ENCODE results near the gene METTL8.

- PRO-cap, result no peak
- RAMPAGE, long total RNA, result no peak
These were observed 4.8 kb downstream of the TLK1 start for GRCh38 chr2:171155765-171156325.

DNA sequence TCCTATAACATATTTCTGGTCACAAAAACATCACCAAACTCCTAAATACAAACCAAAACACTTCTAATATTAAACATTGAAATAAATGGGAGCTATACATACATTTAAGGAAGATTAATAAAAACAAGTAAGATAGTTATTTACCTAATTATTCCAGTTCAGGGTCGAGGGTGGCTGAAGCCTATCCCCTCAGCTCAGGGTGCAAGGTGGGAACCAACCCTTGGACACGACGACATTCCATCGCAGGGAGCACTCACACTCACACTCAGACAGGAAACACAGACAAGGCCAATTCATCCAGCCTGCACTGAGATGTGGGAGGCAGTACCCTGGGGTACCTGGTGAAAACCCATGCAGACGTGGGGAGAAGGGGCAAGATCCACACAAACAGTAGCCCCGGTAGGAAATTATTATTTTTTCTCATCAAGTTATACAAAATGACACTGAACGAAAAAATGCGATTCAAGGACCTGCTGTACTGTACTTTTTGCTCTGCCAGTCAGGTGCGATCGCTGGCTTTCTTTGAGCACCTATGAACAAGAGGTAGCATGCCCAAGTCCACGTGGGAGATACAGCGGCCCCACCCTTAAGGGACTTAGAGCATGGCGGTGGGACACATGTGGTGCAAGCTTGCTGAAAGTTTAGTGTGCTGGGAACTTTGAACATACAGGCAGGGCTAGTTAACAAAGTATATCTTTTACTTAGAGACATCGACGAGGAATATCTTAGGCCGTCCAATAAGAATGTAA lies 734 bp downstream of the METTL8 start:
- PRO-cap, result no peak
- RAMPAGE, long total RNA, result no peak

GRCh38 chr2:171433631-171434400 lies at the start of gene METTL8:
Gene METTL8 (minus strand): TSS chr2:171433990.
- PRO-cap, result bidirectional peak, plus-strand start at chr2:171434328, minus-strand start at chr2:171433990
- RAMPAGE, long total RNA, result start-site peak on the minus strand at chr2:171433978-171434110, 544 reads; start-site peak on the plus strand at chr2:171434194-171434246, 69 reads

DNA sequence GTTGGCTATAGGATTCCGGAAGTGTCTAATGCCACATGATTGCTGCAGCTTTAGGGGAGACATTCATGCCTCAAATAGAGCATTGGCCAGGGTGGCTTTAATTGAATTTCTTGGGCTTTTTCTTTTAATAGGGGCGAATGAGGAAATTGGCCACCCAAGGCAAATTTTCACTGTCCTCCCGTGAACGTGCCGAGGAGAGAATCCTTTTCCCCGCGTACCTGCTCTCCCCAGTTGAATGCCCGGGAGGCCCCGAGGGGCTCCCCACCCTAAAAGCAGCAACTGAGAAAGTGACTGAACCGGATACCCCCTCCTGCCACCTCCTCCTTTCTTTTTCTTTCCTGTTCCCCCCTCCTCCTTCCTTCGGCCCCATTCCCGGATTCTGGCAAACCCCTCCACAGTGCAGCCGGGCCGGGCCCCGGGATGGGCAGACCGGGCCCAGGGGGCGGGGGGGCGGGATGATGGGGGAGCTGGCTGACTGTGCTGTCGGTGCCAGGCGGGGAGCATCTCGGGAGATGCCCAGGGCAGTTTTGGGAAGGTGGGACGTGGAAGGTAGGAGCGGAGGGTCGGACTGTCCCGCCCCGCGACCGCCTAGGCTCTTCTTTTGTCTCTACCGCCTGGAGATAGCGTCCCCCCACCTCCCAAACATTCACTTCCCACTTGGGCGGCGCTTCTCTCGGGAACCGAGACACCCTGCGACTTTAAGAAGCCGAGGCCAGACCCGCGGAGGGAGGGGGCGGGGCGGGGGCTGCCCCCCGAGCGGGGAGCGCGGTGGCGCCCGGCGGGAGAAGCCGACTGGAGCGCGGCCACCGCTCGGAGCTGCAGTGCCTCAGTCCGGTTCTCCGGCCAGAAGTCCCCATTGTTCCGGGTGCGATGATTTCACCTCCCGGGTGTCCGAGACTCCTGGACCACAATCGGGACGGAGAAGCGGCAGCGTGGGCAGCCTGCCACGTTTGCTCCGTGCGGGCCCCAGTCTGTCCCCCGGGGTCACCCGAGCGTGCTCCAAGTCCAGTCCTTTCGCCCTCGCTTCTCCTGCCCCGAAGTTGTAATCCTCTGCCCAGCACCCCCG lies 8.2 kb downstream of the DLX2 start:
- PRO-cap, result bidirectional peak, plus-strand start at position 762 of the sequence, minus-strand start at position 673 of the sequence
- RAMPAGE, long total RNA, result no peak

- PRO-cap, result no peak
- RAMPAGE, long total RNA, result no peak
These were observed 112.3 kb upstream of the ITGA6 start for GRCh38 chr2:172315057-172315434.

GRCh38 chr2:172357279-172357839 lies 70.0 kb upstream of the ITGA6 start:
- PRO-cap, result no peak
- RAMPAGE, long total RNA, result no peak

DNA sequence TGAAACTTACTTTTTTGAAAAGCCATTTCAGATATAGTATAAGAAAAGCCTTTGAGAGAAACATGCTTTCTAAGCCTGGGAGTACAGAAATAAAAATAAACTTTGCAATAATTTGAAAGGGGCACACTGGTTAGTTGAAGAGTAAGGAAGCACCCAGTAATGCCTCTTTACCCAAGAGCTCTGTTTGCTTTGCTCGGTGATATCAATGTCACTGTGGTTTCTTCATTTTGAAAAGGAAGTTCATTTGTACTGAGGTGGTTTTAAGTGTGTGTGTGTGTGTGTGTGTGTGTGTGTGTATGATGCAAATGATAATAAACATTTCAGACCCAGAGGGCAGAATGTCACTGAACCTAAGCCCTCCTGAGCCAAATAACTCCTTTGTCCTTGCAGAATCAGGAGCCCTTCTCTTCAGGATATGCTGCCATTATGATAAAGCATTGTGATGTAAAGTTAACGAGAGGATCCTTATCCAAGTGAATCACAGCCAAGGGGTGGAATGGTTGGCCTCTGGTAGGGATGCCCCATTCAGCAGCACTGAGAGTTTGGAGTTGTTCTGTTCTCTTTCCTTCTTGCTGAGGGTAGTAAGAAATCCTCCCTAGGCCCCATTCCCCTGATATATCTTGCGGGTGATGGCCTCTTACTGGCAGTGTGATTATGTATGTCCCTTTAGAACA lies 7.5 kb downstream of the ITGA6 start:
- PRO-cap, result no peak
- RAMPAGE, long total RNA, result no peak

DNA sequence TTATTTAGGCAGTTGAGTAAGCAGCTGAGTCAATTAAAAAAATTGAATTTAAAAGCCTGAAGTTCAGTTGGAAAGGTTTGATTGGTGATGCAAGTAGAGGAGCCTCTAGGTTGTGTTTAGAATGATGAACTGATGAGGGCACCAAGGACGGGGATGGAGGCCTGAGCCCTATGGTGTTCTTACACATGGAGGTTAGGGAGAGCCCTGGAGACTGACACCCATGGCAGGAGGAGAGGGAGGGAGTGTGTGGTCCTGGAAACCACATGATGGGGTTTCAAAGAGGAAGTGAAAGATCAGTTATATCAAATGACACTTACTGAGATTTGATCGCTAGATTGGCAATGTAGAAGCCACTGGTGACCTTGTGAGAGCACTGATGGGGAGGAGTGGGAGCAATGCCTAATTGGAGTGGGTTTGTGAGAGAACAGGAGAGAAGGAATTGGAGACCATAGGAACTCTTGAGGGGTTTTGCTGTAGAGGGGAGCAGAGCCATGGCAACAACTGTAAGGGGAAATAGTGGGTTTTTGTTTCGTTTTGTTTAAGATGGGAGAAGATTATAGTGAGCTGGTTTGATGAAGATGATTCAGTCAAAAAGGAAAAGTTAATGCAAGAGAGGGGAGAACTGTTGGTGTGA lies 10.3 kb downstream of the ITGA6 start:
- PRO-cap, result no peak
- RAMPAGE, long total RNA, result no peak

DNA sequence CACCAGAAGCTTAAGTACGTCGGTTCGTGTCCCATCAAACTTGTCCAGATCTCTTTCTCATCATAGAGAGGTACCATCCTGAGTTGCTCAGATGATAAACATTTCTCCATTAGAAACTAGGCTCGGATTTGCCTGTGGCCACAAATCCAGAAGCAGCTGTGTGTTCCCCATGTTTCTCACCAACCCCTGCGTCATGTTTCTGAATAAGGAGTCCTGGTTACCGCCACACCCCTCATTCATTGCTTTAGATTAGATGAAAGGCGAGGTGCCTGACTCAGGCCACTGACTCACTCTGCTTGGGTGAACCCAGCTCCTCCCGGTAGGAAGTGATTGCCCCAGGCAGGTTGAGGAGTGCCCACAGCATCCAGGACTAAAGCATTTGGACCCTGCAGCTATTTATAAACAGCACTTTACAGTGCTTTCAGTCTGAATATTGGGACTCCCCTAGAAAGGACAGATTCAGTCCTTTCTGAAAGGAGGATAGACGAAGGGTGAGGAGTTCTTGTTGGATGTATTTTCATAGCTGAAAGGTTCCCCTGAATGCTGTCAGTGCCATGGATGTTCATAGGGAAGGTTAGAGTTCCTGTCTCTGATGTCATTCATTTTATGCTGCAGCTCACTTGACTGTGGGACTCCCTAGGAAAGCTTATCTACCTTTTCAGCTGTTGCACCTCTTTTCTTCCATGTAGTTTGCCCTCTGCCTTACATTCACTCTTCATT lies 14.7 kb downstream of the ITGA6 start:
- PRO-cap, result no peak
- RAMPAGE, long total RNA, result no peak

GRCh38 chr2:172484483-172485342 lies 57.3 kb downstream of the ITGA6 start:
- PRO-cap, result no peak
- RAMPAGE, long total RNA, result no peak

- PRO-cap, result no peak
- RAMPAGE, long total RNA, result no peak
These were observed 63.6 kb downstream of the ITGA6 start for GRCh38 chr2:172490754-172491542.

DNA sequence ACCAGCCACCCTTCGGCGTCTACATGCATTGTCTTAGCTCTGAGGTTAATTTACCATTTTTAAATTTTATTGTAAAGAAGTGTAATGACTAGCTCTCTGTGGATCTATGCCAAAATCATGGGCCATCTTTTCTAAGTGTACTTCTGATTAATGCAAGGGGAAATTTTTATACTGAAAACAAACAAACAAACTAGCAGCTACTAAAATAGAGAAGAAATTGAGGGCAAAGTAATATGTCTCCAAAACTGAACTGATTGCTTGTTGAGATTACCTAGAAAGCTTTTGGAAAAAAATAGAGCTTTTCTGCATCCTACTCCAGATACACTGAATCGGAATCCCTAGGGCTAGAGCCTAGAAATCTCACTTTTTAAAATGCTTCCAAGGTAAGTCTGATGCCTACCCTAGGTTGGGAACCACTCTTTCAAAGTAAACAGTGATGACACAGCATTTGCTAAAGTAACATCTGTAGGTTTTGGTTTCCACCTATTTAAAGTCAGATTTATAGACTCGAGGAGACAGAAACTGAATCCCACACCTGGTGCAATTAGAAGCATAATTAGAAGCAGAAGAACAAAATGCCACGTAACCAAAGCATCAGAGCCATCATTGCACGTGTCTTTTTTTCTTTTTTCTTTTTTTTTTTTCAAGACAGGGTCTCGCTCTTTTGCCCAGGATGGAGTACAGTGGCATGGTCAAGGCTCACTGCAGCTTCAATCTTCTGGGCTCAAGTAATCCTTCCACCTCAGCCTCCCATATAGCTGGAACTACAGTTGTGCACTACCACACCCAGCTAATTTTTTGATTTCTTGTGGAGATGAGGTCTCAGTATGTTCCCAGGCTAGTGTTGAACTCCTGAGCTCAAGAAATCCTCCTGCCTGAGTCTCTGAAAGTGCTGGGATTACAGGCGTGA lies 40.8 kb downstream of the PDK1 start:
- PRO-cap, result no peak
- RAMPAGE, long total RNA, result no peak

DNA sequence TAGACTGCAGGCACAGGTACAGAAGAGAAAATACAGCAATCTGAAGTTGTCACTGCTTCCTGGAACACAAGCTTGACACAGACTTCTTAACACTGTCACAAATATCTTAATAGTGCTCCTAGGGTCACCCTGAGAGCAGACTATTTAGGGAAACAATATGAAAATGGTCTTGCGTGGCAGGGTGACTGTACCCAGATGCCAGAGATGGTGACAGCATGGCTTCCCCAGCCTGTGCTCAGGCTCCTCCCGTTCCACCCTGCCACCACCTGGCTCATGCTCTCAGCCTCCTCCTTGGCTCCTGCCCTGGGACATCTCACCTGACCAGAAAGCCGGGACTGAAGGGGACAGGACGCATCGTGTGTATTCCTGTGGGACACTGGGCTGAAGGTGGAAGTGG lies 111.5 kb downstream of the RAPGEF4 start:
- PRO-cap, result no peak
- RAMPAGE, long total RNA, result no peak

GRCh38 chr2:173043428-173044017 lies 32.1 kb upstream of the MAP3K20 start:
- PRO-cap, result no peak
- RAMPAGE, long total RNA, result no peak

- PRO-cap, result no peak
- RAMPAGE, long total RNA, result no peak
These were observed 31.6 kb upstream of the MAP3K20 start for GRCh38 chr2:173044018-173044535.

DNA sequence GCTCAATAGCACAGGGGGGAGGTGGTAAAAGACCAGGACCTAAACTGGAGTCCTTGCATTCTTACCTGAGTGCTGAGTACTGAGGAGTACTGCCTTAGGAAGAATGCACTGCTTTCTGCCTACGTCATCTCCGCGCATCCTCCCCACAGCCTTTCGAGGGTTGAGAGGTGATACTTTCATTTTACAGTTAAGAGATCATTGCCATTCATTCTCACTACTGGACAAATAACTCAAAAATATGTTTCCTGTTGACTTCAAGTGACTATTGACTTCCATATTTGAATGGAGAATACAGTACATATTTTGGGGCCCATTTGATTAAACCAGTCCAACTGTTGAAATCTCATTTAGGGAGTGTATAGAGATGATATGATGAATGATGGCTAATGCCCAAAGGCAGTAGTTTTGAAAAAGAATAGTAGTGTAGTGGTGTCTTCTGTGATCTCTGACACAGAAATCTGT lies 74.0 kb downstream of the MAP3K20 start:
- PRO-cap, result no peak
- RAMPAGE, long total RNA, result no peak

DNA sequence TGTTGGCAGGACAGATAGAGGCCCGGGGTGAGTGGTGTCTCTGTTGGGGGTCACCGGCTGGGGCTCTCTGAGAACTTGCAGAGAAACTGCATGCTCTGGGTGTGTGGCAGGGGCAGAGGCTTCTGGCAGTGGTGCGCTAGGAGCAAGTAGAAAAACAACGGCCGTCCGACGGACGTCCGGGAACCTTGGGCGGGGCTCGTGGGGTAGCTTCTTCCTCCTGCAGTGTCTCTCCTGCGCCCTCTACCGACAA lies 94.4 kb downstream of the CDCA7 start:
- PRO-cap, result unidirectional peak, minus-strand start at position 124 of the sequence
- RAMPAGE, long total RNA, result no peak

DNA sequence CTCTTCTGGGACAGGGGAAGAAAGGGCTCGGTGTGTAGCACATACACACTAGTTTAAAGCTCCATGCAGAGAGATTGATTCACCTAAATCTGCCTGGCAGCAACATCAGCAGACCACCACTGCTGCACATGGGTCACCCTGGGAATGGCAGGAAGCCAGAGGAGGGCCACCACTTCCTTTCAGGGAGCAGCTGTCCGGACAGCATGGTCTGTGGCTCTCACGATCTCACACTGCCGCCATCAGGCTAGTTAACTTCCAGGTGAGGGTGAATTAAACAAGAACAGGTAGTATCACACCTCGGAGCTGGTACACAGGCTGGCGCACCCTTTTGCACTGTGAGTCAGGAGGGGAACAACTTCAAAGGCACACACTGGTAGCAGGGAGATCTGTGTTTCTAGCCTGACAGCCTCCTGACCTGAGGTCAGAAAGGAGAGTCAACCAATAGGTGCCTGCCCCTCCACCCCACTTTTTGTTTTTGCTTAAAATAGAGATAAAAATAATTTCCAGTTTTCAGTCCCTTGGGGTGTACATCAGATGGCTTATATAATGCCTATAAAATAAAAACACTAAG lies 108.5 kb downstream of the CDCA7 start:
- PRO-cap, result no peak
- RAMPAGE, long total RNA, result no peak

DNA sequence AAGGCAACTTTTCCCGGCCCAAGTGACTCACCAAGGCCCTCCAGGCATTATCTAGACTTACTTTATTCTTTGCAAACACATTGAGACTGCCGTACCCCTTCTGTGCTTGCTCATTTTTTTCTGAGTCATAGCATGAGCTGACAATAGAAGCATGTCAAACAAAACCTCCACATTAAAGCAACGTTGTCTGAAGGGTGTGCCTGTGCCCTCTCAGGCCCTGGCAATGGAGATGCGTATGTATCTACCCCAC lies 298.1 kb downstream of the CDCA7 start:
- PRO-cap, result no peak
- RAMPAGE, long total RNA, result no peak

DNA sequence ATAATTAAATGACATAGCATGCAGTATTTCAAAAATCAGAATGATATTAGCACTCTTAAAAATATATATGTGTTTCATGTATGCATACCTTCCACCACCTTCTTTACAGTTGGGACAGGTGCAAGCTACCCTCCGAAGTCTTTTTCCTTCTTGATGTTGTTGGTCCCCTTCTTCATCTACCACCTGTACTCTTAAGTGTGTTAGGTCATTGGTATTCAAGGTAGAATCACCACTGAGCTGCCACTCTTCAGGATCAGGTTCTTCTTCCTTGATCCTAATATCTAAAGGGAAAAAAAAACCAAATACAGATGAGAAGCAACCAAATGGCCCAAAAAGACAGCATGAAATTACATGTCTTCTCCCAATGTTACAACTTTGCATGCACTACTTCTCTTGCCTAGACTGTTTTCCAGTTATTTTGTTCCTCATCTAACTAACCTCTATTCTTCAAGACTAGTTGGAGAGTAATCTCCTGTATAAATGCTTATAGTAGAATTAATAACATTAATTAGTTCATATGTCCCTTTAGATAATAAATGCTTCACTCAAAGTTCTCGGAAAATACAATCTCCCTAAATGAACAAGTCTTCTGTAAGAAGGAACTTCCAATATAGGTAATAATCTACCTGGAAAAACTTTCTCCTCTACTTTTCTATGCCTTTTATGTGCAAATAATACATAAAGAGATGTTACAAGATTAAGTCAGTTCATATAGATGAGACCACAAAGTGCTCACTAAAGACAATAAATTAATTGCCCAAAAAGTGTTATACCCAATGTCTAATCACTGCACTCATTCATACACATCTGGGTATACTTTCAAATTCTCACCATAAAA lies 46.4 kb downstream of the SP3 start:
- PRO-cap, result no peak
- RAMPAGE, long total RNA, result no peak

Measured in vagina (tissue), 1 donor.